Skeletal muscle satellite cell (primary cell): ENCODE measurements around a stretch of chr12.

DNA sequence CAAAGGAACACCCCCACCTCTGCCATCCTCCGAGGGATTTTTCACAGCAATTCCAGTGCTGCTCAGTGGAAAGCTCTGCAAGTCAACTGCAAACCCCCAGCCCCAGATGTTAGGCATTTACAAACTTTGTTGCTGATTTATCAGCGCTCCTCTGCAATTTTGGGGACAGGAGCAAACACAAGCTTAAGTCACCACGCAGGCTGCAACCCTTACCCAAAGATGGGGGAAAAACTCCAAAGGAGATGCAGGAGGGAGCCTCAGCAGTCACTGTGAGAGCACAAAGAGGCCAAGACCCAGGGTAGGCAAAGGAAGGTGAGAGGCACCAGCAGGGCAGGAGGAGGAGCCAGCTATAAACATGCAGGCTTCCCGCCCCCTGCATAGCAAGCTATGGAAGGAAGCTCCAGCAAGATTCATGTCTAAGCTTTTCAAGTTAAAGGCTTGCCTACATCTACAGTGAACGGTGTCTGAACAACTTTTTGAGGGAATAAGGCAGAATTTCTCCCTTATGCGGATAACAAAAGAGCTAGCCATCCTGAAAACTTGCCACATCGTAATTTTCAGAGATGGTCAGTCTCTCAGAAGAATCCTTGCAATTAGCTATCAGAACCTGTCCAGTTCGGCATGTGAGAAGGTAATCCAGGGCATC lies 4.0 kb downstream of the CTDSP2 start:
- CAGE, long polyA plus RNA = no peak

GRCh38 chr12:57852172-57853105 lies 5.9 kb upstream of the CTDSP2 start:
- CAGE, long polyA plus RNA = no peak

GRCh38 chr12:57882347-57882896 lies 35.9 kb upstream of the CTDSP2 start:
- CAGE, long polyA plus RNA = no peak

DNA sequence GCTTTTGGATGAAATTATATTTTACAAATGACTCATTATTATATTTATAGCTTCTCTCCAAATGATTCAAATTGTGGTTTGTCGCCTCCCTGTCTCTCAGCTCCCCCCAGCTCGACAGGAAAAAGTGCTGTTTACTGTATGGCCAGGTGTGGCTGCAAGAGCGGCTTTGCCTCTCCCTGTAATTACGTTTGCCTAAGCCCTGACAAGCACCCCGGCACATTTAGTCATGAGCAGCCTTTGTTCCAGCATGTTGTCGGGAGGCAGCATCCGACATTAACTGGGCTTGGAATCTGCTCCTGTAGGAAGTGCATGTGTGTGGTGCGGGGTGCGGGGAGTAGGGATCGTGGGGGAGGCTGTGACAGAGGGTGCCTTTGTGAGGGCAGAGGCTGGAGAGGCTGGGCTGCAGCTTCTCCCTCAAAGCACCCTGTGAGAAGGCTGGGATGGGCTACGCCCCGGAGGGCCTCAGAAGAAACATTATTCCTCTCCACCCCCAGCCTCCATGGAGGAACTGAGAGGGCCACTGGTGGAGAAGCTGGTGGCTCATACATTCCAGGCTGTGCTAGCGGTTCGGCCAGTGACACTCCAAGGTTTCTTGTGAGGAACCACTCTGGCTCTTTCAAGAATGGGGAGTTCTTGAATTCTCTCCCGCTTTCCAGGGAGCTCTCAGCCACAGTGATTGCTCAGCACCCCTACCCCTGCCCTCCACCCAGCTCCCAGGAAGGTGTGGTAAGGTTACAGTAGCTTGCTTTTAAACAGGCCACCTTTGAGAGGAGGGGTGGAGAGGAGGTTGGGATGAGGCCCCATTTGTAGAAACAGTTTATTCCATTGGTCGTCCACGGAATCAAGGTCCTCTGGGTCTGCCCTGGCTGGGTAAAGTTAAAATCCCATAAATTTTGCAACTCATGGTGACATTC lies 42.2 kb upstream of the CTDSP2 start:
- CAGE, long polyA plus RNA = no peak

DNA sequence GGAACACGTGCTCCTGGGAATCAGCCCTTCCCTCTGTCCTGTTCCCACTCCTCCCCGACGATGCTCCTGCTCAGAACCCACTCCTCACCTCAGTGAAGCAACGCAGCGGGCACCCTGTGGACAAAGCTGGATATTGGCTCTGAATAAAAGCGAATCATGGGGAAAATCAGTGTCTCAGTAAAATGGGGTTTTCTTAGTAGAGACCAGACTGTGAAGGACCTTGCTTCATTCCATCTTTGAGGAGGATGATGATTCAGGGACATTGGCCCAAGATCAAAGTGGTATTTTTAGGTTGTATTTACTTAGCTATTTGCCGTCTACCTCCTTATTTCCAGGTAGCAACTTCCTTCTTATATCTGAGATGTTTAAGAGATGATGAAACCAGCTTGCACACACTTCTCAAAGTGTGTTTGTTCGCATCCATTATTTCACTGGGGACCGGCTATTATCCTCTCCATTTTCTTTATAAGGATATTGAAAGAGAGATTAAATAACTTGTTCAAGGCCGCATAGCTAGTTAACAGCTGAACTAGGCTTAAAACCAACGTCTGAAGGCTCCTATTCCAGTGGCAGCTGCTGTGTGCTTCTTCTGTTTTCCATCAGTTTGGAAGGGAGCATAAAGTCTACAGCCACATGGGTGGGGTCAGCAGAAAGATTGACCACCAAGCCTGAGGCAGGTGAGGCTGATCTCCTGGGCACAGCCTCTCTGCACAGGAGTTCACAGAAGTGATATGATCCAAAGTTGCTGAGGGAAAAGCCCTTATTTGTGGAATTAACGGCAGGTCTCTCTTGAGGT lies 44.0 kb upstream of the CTDSP2 start:
- CAGE, long polyA plus RNA = no peak

GRCh38 chr12:58921455-58922099 lies 1.3 kb upstream of the LRIG3 start:
- CAGE, long polyA plus RNA = no peak

- CAGE, long polyA plus RNA = no peak
These were observed 267.5 kb upstream of the SLC16A7 start for GRCh38 chr12:59328277-59328836.

DNA sequence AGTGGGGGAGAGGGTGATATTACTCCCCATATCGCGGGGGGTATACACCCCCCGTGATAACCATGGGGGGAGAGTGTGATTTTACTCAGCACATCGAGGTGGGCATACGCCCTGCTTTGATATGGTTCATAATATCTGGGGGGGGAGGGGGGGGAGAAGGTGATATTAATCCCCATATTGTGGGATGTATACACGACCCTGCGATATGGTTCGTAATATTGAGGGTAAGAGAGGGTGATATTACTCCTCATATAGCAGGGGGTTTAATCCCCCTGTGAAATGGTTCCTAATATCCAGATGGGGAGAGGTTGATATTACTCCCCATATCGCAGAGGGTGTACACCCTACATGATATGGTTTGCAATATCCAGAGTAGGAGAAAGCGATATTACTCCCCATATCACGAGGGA lies 64.5 kb upstream of the SLC16A7 start:
- CAGE, long polyA plus RNA = no peak

DNA sequence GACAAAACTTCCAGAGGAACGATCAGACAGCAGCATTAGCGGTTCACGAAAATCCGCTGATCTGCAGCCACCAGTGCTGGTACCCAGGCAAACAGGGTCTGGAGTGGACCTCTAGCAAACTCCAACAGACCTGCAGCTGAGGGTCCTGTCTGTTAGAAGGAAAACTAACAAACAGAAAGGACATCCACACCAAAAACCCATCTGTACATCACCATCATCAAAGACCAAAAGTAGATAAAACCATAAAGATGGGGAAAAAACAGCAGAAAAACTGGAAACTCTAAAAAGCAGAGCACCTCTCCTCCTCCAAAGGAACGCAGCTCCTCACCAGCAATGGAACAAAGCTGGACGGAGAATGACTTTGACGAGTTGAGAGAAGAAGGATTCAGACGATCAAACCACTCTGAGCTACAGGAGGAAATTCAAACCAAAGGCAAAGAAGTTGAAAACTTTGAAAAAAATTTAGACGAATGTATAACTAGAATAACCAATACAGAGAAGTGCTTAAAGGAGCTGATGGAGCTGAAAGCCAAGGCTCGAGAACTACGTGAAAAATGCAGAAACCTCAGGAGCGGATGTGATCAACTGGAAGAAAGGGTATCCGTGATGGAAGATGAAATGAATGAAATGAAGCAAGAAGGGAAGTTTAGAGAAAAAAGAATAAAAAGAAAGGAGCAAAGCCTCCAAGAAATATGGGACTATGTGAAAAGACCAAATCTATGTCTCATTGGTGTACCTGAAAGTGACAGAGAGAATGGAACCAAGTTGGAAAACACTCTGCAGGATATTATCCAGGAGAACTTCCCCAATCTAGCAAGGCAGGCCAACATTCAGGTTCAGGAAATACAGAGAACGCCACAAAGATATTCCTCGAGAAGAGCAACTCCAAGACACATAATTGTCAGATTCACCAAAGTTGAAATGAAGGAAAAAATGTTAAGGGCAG lies 156.3 kb downstream of the SLC16A7 start:
- CAGE, long polyA plus RNA = no peak

GRCh38 chr12:60254674-60255076 lies 658.8 kb downstream of the SLC16A7 start:
- CAGE, long polyA plus RNA = no peak

GRCh38 chr12:62296095-62297192 lies 36.2 kb downstream of the USP15 start:
- CAGE, long polyA plus RNA = no peak

DNA sequence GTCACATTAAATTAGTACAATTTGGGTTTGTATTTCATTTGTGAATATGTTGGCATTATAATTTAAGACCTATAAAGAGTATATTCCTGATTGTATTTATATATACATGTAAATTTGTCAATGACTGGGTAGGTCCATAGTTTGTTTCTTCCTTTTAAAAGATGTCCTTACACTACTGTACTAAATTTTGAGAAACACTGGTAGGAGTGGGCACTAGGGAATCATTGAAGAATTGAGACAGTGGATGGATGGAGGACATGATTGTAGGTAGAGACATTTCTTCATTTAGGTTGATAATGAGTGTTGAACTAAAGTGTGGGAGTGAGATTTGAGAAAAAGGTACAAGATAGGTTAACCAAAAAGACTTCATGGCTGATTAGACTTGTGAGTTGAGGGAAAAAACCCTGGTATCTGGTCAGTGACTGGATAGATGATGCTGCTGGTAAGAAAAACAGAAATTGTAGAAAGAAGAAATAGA lies 12.0 kb downstream of the MON2 start:
- CAGE, long polyA plus RNA = no peak

- CAGE, long polyA plus RNA = no peak
These were observed 135.8 kb downstream of the MON2 start for GRCh38 chr12:62602197-62602999.

DNA sequence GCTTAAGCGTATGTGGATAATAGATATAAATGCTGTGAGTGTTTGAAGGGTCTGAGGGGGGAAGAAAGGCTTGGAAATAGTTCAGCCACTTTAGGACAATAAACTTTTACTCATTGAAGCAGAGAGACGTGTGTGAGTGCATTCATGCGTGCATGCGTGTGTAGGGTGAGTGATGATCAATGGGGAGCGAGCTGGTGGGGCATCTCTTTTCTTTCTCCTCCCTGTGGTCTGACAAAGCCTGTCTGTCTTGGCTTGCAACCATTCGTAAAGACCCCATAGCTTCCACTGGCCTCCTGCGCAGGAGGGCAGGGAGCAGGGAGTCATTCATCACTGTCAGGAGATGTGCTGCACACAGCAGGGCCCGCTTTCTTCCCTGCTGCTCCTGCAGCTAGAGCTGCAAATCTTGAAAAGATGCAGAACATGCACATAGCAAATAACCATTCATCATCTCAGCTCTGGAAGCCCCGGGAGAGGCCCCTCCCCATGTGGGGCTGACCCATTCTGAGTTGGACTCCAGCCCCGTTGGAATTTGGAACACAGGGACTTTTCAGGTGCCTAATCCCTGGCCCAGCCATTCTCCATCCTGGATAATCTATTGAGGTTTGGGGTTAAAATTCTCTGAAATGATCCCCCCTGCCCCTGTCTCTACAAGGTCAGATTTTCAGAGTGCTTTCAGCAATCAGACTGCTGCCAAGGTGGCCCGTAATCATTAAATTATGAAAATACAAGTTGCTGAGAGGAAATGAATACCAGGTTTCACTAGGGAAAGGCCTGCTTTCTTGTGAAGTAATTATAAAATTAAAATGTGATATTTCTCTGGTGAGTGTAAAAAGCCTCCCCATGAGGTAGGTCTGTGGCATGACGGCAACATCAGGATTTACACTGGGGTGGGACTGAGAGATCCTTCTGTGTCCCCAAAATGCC lies 223.1 kb downstream of the PPM1H start:
- CAGE, long polyA plus RNA = no peak

GRCh38 chr12:62724789-62725378 lies 210.1 kb downstream of the PPM1H start:
- CAGE, long polyA plus RNA = no peak

- CAGE, long polyA plus RNA = no peak
These were observed 74.4 kb downstream of the PPM1H start for GRCh38 chr12:62860374-62861067.

DNA sequence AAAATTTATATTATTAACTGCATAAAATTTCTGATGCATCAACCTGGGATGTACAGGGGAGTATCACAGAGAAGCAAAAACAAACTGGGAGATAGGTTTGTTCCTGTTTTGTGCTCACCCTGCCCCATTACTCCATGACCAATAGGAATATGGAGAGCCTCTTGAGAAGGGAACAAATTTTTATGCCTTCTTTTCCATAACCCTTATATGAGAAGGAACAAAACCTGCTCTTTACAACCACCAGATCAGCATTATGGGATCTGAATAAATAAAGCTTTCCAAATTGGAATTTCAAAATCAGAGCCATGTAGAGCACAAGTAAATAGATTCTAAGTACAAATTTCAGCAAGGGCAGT lies 75.7 kb upstream of the AVPR1A start:
- CAGE, long polyA plus RNA = no peak

GRCh38 chr12:63715257-63715650 lies 47.0 kb upstream of the DPY19L2 start:
- CAGE, long polyA plus RNA = no peak

- CAGE, long polyA plus RNA = no peak
These were observed 31.6 kb downstream of the RXYLT1 start for GRCh38 chr12:63811295-63811822.

- CAGE, long polyA plus RNA = no peak
These were observed 29.1 kb downstream of the SRGAP1 start for GRCh38 chr12:63873546-63874086.